Metastatic Breast Carcinoma in the Brain (tissue), 10 donors: ENCODE measurements around a stretch of chr3.

DNA sequence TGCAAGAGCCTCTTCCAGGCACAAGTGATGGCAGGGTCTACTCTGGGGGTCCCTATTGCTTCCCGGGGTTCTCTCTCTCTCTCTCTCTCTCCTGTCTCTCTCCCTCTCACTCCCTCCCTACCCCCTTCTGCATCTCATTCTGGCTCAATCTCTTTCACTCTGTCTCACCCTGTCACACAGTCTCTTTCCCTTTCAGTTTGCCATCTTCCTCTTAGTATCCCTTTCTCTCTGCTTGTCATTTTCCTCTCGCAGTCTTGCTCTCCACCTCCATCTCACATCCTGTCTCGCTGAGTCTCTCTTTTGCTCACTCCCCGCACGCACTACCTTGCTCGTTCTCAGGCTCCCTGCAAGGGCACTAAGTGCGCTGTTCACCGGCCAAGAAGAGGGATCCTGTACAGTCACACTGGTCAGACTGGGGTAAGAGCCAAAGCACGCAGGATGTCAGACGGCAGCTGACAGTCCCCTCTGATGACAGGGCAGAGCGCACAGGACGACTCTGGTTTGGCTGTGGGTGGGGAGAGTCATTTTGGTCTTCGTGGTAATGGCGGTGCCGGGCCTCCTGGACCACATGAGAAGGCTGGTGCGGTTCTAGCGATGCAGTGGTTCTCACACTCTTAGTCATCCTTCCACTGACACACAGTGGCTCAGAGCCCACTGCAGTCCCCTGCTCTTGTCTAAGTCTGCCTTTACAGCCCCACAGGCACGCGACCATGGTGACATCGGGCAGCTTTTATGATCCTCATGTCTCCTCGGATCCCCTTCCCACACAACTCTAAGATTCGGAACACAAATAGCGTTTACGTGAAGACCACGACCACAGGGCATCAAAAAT, 356.8 kb downstream of the FOXP1 start:
- PRO-cap, 10 experiments = no peak in any of the 10 experiments

- PRO-cap, 10 experiments = no peak in any of the 10 experiments
Measured at GRCh38 chr3:71299129-71299759, 284.3 kb downstream of the FOXP1 start.

DNA sequence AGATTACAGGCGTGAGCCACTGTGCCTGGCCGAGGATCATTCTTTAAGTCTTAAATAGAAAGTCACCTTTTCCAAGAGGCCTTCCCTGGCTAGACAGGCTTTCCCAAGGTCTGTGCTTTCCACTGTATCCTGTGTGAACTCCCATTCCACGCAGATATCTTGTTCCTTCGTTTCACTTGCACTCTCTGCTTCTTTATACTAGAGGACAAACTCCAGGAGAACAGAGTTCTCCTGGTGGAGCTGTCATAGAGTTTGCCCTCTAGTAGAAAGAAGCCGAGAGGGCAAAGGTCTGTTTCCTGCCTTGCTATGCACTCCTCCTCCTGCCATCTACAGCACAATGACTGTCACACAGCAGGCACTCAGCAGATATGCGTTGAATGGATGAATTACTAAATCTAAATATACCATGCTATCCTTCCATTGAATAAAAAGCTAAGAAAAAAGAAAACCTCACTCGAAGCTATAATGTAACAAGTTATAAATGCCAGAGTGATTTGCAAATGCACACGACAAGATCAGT, 211.2 kb downstream of the FOXP1 start:
- PRO-cap, 10 experiments = no peak in any of the 10 experiments

DNA sequence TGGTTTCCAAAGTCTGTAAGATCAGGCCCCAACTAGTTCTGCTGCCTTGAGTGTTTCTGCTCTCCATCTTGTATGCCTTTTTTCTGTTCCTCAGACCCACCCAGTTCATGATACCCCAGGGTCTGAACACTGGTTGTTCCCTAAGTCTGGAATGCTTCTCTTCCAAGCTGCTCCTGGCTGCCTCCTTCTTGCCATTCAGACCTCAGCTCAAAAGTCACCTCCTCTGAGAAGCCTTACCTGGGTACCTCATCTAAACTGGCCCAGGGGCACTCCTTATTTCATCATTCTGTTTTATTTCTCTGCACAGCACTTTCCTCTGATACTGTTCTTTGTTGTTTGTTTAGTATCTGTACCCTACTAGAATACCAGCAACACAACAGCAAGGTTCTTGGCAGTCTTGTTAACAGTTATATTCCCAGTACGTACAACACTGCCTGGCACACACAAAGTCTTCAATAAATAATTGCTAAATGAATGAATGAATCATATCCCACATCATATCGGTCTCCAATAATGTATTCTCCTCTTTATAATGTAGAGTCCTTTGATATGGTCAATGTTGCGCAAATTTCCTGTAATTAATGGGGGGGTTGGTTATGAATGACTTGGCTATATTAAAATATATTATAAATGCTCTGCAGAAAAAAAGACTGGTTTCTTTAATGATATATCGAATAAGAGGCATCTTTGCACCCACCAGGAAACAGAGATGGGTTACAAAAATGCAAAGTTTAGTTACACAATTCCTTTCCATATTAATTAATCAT, 188.1 kb downstream of the FOXP1 start:
- PRO-cap, 10 experiments = no peak in any of the 10 experiments

DNA sequence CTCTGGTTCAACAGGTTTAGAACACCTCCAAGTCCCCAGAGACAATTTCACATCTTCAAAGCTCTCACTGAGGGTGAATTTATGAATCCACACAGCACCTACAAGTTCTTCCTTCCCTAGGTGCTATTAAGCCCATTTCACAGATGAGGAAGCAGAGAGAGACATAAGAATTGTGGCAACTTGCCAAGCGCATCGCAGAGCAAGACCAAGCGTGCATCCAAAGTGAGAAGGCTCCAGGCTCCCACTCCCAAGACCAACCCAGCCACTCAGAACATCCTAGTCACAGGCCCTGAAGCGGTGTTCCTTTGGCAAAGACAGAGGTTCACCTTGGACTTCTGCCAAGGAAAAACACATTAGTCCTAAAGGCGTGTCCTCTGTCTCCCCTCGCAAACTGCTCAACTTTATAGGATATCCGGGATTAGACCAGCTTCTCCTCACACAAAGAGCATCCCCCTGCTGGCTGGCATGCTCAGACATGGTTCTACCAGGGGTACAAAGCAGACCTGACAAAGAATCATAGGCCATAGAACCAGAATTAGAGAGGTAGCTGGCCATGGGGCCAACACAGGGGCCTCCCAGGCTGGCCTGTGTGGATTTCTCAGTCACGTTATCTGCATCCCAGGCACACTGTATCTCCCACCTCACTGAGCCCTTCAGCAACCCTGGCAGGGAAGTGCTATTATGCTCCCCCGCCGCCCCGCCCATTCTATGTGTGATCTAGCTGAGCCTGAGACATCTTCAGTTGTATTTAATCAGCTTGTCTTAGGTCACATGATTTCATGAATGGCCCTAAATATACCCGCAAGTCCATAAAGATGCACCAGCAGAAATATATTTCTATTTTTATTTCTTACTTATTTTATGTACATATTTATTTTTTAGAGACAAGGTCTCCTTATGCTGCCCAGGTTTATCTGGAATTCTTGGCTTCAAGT, 160.2 kb downstream of the FOXP1 start:
- PRO-cap, 10 experiments = no peak in any of the 10 experiments

GRCh38 chr3:71456779-71457461, 126.6 kb downstream of the FOXP1 start:
- PRO-cap, 10 experiments = no peak in any of the 10 experiments

- PRO-cap, 10 experiments = no peak in any of the 10 experiments
Measured at GRCh38 chr3:71493344-71493838, 90.1 kb downstream of the FOXP1 start.

GRCh38 chr3:71658098-71658588, 67.1 kb downstream of the EIF4E3 start:
- PRO-cap, 10 experiments = peak in 3 of 10 experiments; most common plus-strand start chr3:71658484 (in 2); most common minus-strand start chr3:71658228 (in 2)

GRCh38 chr3:71728872-71729337, 3.7 kb upstream of the EIF4E3 start:
- PRO-cap, 10 experiments = no peak in any of the 10 experiments

DNA sequence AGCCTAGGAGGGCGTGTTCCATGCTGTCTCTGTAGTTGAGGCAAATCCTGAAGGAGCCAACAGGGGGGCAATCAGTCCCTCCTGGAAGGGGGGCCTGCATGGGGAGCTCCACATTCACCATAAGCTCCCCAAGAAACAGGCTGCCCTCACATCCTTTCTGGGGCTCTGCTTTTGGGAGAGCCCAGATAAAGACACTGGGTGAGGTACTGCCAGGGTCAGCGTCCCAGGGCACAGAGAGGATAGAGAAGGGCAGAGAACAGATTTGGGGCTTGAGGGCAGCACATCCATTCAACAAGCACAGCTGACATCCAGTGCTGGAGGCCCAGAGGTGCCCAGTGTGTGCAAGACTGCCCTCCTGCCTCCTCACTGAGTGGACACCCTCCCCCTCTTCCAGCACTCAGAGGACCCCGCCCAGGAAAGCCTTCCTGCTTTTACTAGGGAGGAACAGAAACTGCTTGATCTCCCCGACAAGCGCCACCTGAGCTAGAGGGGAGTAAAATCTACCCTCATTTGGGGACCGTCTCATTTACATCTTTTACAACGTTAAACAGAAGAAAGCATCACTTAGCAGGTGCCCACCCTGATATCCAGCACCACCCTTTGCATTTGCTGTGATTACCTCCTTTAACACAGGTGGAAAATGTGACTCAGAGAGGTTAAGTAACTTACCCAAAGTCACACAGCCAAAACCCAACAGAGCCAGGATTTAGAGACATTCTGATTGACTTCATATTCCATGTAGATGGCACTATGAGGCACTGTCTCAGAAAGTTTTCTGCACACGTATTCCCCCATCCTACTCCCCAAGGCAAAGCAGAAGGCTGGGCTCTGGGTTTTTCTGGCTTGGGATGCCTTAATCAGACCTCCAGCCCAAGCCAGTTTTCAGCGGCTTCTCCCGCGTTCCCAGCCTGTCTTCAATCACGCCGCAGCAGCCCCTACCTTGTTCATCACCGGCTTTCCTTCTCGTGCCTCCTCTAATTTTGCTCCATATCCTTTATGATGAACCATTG, 314.3 kb upstream of the PROK2 start:
- PRO-cap, 10 experiments = no peak in any of the 10 experiments

DNA sequence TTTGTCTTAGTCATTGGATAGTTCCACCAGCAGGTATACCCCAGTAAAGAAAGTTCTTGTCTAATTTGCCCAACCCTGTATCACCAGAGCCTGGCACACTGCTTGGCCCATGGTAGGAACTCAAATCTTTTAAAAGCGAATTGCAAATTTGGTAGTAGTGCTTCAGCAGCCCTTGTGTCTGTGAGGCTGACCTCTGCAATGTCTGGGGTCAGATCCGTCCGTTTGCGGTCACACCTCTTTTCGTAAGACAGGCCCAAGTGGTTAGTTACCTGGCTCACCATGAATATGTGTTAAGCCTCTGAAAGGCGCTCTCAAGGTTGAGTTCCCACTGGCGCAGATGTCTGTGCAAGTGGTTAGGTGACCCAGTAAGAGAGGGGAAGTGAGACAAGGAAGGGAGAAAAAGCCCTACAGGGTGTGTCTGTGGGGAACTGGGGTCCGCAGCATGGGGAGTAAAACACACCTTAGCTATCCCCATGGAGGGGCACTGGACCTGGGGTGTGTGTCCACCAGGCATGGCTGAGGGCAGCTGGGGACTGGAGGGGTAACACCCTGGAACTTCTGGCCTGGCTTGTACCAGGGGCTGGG, 391.5 kb upstream of the PROK2 start:
- PRO-cap, 10 experiments = no peak in any of the 10 experiments

- PRO-cap, 10 experiments = peak in 4 of 10 experiments; most common plus-strand start chr3:72177332 (in 3)
Measured at GRCh38 chr3:72176960-72178154, 392.4 kb upstream of the PROK2 start.

DNA sequence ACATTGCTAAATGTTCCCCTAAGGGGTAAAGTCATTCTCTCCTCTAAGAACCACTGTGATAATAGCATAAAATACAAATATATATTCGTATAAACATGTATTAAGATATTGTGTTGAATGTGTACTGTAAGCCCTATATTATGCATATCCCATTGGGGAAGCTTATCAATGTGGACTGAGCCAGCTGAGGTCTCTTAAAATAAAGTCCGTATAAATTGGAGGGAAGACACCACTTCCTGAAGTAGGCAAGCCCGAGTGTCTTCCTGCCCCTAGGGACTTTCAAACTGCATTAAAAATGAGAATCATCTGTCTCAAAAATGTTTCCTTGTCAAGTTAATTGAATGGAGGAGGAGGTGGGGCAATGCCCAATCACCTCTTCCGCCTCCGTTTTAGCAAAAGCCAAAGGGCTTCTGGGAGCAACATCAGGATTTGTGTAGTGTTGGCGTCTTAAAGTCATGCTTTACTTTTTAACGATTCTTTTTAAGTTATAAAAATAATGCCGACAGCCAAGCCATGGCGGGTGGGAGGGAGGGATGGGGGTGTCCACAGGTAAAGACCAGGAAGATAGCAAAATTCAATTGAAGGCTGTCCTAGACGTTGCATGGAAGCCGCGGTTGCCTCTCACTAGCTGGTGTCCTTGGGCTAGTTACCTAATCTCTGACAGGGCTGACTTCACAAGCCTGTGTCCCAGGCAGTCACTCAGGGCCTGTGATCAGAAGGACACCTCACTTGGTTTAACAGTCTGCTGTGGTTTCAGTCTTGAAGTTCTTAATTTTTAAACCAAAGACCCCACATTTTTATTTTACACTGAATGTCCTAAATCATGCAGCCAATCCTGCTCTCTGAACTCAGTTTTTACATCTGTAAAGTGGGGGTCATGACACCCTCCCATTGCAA, 524.9 kb upstream of the PROK2 start:
- PRO-cap, 10 experiments = no peak in any of the 10 experiments

DNA sequence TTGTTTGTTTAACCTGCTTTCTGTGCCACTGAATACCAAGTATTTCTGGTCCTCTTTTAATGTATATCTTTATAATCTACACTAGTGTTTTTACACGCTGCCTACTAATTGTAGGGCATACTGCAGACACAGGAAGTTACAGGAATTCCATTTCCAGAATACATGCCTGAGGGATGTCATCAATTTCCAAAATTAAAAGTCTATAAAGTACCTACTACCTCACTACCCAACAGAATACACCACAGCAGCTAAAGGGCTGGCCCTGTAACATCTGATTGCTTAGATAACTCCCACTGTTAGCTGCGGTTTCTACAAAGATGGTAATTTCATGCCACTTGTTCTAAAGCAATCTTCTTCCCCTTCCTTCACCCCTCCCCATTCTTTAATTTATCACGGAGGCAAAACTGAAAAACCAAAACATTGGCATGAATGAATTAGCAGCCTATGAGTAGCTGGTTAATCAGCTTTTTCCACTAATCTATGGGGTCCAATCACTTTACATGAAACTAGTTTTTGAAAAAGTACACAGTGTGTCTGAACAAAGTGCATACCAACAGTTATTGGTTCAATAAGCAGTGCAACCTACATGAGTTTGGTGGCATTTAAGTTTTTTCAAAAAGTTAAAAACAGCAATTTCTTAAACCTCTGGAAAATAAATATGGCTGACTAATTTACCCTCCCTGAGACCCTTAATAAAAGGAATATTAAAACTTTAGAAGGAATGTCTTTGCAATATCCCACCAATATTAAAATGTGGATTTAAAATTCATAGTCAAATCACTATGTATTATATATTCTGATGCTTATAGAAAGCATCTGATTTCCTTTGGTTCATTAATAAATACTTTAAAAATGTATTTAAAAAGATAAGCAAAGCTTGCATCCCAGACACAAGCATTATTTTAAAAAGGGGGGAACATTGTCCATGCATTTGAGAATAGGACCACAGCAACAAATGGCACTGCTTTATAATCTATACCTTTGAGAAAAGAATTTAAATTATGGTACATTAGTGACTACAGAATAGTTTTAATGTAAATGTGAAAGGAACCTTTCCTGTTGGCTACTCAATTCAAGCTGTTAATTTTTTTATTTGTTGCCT, 472.4 kb downstream of the SHQ1 start:
- PRO-cap, 10 experiments = no peak in any of the 10 experiments

DNA sequence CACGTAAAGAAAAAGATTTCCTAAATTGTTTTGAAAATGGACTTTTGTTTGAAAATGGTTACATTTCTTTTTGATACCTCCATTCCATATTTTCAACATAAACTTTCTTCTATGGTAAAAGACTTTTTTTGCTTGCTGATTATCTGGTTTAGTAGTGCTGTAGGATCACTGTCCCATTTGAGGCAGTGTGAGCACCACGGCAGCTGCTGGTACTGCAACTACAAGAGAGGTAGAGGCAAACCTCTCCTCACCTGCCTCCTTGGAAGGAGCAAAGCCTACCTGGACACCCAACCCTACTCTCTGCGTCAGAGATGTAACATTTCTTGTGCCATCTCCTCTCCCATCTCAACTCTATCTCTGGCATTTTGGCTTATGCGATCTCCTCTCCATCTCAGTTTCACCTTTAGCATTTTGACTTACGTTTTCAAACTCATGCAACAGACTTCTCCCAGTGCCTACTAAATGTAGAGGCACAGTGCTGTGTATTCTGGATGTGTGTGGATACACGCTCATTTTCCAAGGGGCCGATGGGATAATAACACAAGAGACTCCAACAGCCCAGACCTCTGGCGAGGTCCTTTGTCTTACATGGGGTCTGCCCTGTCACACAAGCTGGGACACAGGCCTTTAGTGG, 460.0 kb downstream of the SHQ1 start:
- PRO-cap, 10 experiments = no peak in any of the 10 experiments

GRCh38 chr3:72439497-72439935, 408.7 kb downstream of the SHQ1 start:
- PRO-cap, 10 experiments = no peak in any of the 10 experiments

DNA sequence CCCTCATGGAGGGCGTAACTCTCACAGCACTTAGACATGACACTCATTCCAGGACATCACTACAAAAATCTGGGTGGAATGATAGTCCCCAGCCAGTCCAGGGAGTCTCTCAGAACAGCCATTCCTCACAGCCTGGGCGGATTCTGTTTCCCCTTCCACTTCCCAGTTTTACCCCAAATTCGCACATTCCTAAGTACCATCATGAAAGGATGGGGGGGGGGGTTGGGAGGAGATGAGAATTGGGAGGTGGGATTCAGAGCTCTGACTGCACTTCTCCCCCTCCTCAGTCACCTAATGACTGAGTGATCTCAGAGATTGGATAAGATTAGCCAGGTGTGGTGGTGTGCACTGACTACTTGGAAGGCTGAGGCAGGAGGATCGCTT, 355.7 kb downstream of the SHQ1 start:
- PRO-cap, 10 experiments = no peak in any of the 10 experiments

DNA sequence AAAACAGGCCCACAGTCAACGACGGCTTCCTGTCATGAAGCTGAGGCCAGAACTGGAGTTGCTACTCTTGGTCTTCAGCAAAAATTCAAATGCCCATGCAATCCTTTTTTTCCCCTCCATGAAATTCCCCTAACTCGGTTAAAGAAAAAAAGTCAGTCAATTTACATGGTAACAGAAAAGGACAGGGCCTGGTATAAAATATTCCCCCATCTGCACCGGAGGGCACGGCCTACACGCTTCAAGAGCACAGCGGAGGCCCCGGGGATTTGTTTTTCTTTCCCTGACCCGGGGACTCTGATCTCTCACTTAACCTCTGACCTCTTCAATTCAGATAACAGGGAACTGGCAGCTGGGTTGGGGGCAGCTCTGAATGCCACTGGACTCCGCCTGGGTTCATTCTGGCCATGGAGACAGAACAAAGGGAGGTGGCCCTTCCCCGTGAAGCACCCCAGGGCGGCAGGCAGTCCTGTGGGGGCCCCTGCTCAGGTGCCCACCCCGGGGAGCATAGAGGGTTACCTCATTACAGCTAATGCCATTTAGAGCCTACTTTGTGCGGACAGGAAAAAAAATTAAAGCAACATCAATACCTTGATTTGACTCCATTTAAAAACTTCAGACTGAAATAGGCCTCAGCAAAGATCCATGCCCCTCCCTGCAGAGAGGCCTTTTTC, 257.5 kb downstream of the SHQ1 start:
- PRO-cap, 10 experiments = no peak in any of the 10 experiments

DNA sequence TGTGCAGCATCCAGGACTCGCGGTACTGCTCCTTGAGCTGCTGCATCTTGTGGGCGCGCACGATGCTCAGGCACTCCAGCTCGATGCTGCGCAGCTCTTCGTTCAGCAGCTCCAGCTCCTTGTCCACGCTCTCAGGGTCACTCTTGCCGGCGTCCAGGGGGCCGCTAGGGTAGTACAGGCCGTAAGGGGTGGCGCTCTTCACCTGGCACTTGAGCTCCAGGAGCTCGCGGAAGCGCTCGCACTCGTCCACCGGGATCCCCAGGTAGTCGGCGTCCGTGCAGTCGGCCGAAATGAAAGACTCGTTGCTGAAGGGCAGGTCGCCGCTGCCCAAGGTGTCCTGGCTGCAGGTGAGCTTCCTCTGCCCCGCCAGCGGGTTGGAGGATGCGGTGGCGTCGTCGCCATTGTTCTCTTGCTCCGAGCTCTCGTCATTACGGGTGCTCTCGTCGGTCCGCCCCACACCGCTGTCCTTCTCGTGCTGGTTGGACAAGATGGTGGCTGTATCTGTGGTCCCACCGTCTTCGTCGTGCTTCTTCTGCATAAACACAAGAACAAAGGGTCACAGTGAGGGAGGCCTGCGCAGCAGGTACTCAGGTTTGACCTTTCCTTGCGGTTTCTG, 240.2 kb downstream of the PDZRN3 start:
- PRO-cap, 10 experiments = no peak in any of the 10 experiments

DNA sequence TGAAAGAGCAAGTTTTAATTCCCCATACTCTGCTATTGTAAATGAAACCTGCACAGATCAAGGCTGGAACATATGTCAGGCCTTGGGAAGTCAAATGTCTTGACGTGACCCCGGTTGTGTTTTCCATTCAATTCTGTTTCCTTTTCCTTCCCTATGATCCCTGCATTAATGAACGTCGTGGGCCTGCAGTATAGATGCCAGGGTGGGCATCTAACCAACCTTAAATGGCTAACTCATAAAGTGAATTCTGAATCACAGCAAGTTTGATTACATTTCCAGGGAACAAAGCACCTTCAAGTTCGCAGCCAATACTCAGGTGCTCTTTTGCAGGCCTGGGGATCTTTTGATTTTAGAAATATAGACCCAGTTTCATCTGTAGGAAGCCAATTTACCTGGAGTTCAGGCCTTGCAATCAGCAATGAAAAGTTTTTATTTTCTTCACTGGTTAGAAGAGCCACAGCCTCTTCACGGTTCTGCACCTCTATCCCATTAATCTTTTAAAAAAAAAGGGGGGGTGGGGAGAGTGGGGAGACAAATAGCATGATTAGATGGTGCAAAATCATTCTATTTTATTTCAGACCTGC, 237.1 kb downstream of the PDZRN3 start:
- PRO-cap, 10 experiments = no peak in any of the 10 experiments